ENCODE measurements around a stretch of chr7.

GRCh38 chr7:5222427-5223172 lies 32.6 kb downstream of the WIPI2 start:
- PRO-cap = no peak
- RRBS = no CpG with 5 or more reads among the region's 22 CpGs

DNA sequence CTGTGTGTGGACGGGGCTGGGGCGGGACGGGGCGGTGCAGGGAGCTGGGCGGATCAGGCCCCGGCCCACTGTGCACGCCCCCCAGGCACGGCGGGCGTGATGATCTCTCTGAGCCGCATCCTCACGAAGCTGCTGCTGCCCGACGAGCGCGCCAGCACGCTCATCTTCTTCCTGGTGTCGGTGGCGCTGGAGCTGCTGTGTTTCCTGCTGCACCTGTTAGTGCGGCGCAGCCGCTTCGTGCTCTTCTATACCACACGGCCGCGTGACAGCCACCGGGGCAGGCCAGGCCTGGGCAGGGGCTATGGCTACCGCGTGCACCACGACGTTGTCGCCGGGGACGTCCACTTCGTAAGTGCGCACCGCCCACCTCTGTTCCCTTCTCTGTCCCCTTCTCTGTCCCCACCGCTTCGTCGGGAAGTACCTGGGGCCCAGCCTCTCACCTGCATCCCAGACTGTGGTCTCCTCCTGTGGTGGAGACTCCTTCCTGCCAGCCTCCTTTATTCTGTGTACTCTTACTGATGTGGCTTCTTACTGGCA lies 14.2 kb downstream of the SLC29A4 start:
- PRO-cap = no peak
- RRBS = 30% methylated on average over 4 of the region's 40 CpGs

GRCh38 chr7:5349459-5350038 lies 66.8 kb downstream of the SLC29A4 start:
- PRO-cap = no peak
- RRBS = no CpG with 5 or more reads among the region's 28 CpGs

DNA sequence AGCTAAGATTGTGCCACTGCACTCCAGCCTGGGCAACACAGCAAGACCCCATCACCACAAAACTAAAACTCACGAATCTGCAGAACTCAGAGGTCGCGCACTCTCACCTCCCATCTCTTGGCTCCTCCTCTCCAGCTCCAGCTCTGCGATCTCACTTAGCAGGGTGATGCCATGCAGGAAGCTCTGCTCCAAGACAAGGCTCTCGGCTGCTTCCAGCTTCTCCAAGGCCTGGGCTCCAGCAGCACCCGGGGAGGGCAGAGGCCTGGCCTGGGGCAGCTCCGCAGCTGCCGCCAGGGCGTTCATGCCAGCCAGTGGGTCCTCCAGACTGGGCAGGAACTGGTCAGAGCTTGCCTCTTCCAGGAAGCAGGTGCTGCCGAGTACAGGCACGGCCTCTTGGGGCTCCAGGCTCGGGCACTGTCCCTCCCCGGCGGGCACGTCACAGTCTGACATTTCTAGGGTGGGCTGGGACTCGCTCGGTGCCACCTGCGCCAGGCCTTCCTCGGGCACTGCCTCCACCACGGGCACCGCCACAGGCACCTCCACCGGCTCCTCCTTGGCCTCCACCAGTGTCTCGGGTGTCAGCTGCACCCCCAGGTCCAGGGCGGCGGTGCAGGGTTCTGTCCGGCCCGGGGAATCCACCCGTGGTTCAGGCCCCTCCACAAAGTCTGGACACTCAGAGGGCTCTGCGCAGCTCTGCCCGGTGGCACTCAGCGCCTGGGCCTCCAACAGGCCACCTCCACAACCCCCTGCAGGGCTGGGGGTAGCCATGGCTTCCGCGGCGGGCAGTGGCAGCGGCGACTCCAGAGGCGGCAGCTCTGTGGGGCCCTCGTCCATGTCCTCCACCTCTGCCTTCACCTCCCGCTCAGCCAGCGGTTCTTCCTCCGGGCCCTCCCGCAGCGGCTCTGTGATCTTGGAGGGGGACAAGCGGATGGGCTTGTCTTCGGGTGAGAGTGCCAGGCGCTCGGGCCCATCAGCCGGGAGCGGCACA lies 53.1 kb downstream of the TNRC18 start:
- PRO-cap = no peak
- RRBS = 89% methylated on average over 13 of the region's 49 CpGs

DNA sequence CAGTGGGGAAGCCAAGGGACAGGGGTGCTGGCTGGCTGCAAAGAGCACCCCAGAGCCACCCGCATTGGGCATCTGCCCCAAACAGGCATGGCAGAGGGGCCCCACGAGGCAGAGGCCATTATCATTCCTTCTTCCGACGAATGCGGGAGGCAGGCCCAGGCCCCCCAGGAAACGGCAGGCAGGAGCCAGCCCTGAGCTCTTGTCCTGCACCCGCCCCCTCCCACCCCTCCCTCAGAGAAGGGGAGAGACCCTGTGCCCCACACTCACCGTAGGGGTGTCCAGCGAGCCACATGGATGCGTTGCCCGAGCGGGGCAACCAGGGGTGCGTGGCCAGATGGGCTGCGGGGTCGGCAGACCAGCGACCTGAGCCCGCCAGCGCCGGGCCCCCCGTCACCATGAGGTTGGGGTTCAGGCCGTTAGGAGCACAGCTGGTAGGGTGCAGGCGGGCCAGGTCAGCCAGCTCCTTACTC lies 46.5 kb downstream of the TNRC18 start:
- PRO-cap = no peak
- RRBS = no CpG with 5 or more reads among the region's 22 CpGs

- PRO-cap = bidirectional peak, plus-strand start at chr7:5397377, minus-strand start at chr7:5397244
- RRBS = 30% methylated on average over 19 of the region's 40 CpGs
Observed at GRCh38 chr7:5396874-5398023, 26.4 kb downstream of the TNRC18 start.

GRCh38 chr7:5411611-5412195 lies 11.9 kb downstream of the TNRC18 start:
- PRO-cap = no peak
- RRBS = no CpG with 5 or more reads among the region's 10 CpGs

GRCh38 chr7:5429546-5430557 lies 6.2 kb upstream of the TNRC18 start:
- PRO-cap = unidirectional peak, minus-strand start at chr7:5430271
- RRBS = 13% methylated on average over 9 of the region's 43 CpGs

- PRO-cap = no peak
- RRBS = no CpG with 5 or more reads among the region's 4 CpGs
Observed at GRCh38 chr7:5431531-5432000, 7.9 kb upstream of the TNRC18 start.

GRCh38 chr7:5489899-5490274 lies 23.7 kb downstream of the FBXL18 start:
- PRO-cap = no peak
- RRBS = no CpG with 5 or more reads among the region's 15 CpGs

DNA sequence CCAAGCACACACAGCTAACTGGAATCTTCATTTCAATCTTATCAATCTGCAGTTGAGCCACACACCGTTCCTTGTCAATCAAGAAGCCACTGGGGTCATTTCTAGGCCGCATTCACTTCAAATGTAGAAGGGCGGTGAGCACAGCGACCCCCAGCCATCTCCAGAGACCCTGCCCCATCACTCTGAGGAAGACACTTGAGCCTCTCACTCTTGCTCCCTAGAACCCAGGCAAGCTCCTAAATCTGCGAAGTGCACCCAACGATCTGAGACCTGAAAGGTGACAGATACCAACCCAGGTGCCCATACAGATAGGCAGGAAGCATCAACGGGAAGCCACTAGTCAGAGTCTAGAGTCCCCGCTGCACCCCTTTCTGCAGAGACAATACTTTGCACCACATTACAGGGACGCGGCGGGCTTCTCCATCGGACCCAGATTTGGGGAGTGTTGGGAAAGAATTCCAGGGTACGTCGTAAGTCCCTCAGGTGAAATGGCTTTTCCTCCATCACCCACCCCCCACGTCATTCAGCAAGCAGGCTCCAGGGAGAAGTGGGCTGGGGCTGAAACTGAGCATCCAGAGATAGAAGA lies 819 bp downstream of the FBXL18 start:
- PRO-cap = no peak
- RRBS = no CpG with 5 or more reads among the region's 15 CpGs

DNA sequence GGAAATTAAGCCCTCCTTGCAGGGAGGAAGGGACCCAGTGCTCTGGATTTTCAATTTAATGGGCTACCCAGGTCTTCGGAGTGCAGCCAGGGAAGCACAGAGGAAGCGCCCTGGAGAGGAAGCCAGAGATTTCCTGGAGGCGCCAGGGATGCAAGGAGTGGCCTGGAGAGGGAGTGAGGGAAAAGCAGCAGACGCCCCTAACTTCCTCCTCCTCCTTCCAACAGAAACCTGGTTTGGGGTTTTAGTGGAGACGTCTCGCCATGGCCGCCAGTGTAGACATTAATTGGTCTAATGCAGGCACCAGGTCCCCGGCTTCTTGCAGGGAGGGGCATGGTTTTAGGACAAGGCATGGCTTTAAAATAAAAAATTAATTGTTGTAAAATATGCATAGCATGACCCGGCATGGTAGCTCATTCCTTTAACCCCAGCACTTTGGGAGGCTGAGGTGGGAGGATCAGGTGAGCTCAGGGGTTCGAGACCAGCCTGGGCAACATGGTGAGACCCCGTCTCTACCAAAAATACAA lies 11.4 kb upstream of the FSCN1 start:
- PRO-cap = no peak
- RRBS = 56% methylated on average over 1 of the region's 11 CpGs

GRCh38 chr7:5636003-5636284 lies 43.3 kb downstream of the FSCN1 start:
- PRO-cap = no peak
- RRBS = no CpG with 5 or more reads among the region's 3 CpGs

- PRO-cap = unidirectional peak, plus-strand start at chr7:5689413
- RRBS = no CpG with 5 or more reads among the region's 8 CpGs
Observed at GRCh38 chr7:5688826-5689683, 92.4 kb downstream of the RNF216 start.

DNA sequence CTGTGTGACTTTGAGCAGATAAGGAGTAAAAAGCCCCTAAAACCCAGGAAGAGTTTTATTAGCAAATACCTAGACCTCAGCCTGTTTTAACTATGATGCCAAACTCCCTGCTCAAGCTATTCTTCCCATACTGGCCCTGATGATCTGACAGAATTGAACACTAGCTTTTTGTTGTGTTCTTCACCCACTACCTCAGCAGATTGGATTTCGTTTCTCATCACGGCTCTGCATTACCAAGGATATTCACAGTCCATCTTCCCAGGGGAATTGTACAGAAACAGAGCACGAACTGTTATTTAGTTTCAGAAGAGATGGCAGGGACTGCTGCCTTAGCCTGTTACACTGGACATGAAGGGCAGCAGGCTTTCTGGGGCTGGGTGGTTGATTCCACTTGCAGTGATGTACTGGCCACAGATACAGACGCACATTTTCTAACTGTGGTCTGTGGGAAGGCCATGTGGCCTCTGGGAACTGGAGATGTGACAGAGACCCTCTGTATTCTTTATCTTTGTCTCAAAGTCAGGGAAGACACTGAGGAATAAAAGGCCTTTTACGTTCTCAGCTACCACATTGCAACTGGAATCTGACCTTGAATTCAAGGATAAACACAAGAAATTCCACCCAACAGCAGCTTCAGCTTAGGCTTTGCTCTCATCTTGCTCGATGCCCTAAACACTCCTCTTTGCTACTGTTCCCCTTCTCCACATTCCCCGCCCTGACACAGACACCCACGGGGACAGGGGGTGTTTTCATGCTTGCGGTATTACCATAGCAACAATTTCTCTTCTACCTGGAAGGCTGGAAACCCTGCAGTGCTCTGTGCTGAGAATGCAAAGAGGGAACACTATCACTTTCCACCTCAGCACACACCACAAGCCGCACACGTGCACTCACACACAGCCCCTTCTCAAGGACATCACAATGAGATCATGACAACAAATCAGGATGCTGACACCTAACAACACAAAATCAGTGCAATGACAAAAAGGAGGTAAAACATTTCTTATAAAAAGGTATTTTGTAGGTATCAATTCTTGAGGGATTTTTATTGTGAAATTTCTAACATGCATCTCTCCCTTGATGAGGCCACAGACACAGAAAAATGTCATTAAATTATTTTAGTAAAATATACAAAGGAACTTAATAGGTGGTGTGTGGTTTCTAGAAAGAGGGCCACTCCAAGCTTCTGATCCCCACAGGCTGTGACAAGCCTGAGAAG lies 81.7 kb downstream of the RNF216 start:
- PRO-cap = no peak
- RRBS = no CpG with 5 or more reads among the region's 11 CpGs

- PRO-cap = bidirectional peak, plus-strand start at chr7:5823171, minus-strand start at chr7:5823065
- RRBS = 2% methylated on average over 16 of the region's 51 CpGs
Observed at GRCh38 chr7:5822543-5823650, 41.4 kb upstream of the RNF216 start.

GRCh38 chr7:6015165-6015375 lies 6.0 kb downstream of the AIMP2 start:
- PRO-cap = no peak
- RRBS = no CpG with 5 or more reads among the region's 6 CpGs

DNA sequence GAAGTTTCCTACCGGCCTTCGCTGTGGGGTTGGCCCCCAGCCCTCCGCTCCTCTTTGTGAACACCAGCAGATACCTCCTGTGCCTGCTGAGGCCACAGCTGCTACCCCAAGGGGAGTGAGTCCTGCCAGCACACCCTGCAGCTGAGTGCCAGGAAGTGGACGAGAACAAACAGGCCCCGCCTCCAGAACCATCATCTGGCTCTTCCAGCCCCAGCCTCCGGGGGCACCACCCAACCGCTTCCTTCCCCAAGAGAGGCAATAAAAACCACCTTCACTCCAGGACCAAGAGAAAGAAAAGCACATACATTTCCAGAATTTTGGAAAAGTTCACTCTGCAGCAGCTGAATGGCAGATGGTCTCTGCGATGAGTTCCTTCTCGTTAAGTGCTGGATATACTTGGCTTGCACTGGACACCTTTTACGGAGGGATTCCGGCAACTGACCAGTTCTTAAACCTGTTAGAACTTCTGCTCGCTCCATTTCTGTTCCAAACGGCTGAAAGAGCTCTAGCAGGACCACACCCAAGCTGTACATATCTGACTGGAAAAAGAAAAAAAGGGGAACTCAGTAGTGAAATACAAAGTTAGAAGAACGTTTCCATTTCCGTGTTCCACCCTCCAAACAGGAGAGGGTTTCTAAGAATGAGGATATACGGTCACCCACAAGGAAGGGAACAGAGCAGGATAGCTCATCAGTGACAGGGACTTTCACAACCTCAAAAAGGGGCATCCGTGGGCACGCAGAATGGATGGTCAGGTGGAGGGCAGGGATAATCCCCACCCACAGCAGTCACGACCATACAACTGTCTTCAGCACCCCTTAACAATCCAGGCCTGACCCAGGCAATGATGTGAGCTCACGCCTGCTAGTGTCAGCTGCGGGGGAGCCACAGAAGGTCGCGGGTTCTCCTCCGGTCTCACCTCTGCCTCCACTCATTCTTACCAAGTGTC lies 4.5 kb upstream of the ANKRD61 start:
- PRO-cap = unidirectional peak, minus-strand start at position 53 of the sequence
- RRBS = 90% methylated on average over 4 of the region's 24 CpGs

DNA sequence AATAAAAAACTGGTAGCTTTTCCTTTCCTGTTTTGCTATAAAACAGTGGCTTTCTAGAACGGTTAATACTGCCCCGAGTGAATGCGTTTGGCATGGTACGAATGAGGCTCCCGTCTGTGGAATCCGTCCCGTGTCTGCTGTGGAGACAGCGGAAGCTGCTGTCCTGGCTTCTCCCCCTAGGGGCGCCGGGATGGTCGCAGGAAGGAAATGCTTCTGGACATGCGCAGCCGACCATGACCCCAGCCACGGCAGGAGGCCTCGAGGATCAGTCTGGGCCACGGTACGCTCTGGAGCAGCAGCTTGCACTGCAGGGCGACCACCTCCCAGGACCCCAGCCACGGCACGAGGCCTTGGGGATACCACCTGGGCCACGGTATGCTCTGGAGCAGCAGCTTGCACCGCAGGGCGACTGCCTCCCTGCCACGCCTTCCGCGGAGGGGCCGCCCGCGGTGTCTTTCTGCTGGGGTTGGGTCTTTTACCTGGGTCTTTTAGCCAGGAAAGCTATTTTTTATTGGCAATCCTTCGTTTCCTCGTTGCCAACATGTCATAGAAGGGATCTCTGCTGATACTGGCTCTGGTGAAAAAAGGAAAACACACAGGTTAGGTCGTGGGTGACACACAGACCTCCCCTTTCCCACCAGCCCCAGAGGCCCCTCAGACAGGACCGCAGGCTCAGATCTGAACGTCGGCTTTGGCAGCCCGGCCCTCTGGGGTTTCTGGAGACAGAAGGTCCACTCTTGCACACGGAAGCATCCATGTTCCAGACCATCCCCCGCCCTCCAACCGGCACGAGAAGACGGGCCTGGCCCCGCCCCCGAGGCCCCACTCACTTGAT lies 59.9 kb downstream of the USP42 start:
- PRO-cap = no peak
- RRBS = 62% methylated on average over 7 of the region's 43 CpGs

- PRO-cap = no peak
- RRBS = 70% methylated on average over 2 of the region's 23 CpGs
Observed at GRCh38 chr7:6171517-6172281, 67.0 kb downstream of the USP42 start.

Measured in kidney (tissue), 2 donors.